Measurements from ENCODE around the genes FAM210A, SNRPD1 and MIB1.

DNA sequence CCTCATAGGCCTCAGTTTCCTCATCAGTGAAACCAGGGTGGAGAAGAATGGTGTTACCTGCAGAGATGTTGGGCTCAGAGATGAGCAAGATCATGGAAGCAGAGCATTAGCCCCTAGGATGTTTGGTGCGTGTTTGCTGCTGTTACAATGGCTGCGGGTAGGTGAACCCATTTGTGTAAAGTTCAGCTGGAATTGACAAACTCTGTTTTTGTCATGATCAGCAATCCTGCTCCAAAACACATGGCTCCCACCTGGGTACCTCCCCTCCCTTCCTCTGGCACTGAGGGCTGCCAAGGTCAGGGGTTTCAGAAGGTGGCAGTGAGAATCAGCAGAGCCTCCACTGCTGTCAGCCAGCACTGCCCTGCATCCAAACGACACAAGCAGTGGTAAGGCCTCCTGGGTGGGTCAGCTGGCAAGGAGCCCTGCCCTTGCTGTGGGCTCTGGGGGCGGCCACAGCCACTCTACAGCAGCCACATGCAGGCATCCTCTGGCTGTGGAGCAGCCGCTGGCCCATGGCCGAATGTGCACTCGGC is 32.9 kb upstream of the LDLRAD4 start:
- PRO-cap, result no peak
- RAMPAGE, long total RNA, result no peak

DNA sequence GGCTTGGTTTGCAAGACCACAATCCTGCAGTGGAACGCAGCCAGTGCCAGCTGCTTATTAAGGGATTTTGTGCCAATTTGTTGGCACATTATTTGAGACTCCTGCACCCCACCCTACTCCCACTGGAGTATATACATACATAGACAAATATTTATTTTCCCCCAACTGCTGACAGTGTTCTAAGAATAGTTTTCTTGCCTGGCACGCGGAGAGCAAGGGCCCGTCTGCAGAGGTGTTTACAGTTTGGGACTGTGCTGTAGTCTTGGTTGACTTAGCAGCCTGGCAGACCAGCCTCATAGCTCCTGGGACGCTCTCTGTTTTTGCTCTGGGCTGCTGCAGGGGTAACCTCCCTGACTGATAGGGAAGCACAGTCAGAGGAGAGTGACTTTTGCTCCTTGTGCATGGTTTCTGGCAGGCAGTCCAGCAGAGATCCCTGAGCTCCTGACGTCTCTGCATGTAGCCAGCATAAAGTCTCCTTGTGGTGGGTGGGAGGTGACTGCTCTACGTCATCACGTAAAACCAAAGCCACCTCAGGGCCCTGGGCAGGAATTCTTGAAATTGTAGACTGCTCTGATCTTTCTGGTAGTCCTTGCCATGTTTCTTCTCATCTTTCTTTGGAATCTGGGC is 2.0 kb downstream of the LDLRAD4 start:
- PRO-cap, result no peak
- RAMPAGE, long total RNA, result no peak

- PRO-cap, result no peak
- RAMPAGE, long total RNA, result no peak
Measured at GRCh38 chr18:13236009-13236355, 17.4 kb downstream of the LDLRAD4 start.

DNA sequence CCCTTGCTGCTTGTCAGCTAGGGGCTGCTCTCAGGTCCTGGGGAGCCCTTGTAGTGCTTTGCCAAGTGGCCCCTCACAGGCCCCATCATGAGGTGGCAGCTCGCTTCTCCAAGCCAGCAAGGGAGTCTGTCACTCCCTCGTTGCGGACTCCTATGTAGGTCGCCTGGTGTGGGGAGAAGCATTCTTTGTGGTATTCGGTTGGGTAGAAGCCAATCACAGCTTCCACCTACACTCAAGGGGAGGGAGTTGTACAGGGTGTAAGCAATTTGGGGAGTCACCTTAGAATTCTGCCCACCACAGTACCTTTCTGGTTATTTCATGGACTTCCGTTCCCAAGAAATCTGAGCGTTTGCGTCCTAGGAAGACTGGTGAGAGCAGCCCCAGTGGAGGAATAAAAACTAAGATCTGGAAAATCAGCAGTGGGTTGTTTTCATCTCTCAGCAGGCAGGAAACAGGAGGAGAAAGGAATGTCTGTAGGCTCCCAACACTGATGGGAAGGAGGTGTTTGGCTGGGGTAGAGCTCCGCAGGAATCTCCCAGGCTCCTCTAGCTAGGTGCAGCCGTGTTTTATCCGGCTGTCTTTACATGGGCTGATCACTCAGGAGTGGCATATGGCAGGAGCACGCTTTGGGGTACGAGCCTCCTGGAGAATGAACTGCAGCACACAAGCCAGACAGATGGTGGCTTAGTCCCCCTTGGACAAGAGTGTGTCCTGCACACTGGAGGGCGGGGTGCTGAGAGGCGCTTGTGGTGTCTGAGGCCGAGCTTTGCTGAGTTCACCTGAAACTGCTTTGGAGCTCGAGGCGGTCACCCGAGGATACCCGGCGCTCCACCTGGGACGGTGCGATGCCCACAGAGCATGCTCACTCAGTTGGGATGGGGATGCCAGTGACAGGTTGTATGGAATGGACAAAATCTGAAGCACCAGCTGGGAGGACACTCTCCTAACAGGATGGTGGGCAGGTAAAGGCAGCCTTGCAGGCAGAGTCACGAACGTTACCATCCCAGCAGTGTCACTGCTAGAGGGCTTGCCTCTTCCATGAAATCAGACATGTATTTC is 58.4 kb downstream of the LDLRAD4 start:
- PRO-cap, result no peak
- RAMPAGE, long total RNA, result no peak

DNA sequence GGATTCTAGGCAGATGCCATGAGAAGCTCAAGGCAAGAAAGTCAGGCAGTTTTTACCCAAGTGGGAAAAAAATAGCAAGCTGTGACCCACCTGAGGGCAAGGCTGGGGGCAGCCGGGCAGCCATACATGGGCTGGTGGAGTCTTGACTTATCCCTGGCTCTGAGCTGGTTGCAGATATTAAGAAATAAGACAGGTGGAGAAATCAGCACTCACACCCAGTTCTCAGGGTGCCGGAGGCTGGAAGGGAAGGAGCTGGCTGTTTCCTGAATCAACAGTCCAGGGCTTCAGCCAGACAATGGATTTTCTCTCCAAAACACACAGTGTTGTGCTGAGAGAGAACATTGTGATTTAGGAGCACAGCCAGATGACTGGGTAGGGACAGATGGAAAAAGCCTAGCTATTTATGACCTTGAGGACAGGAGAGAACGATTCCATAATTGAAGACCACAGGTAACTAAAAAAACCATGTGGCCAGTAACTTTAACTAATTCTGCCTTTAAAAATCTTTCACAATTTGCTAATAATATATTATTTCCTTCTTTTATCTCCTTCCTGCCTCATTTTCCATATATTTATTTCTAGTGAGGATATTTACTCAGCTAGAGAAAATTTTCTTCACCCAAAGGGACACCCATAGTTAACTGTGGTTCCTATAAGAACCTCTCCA is 208.9 kb downstream of the LDLRAD4 start:
- PRO-cap, result no peak
- RAMPAGE, long total RNA, result no peak

GRCh38 chr18:13436607-13436991 is 218.0 kb downstream of the LDLRAD4 start:
- PRO-cap, result no peak
- RAMPAGE, long total RNA, result no peak

- PRO-cap, result no peak
- RAMPAGE, long total RNA, result no peak
Measured at GRCh38 chr18:13437766-13438679, 219.5 kb downstream of the LDLRAD4 start.

DNA sequence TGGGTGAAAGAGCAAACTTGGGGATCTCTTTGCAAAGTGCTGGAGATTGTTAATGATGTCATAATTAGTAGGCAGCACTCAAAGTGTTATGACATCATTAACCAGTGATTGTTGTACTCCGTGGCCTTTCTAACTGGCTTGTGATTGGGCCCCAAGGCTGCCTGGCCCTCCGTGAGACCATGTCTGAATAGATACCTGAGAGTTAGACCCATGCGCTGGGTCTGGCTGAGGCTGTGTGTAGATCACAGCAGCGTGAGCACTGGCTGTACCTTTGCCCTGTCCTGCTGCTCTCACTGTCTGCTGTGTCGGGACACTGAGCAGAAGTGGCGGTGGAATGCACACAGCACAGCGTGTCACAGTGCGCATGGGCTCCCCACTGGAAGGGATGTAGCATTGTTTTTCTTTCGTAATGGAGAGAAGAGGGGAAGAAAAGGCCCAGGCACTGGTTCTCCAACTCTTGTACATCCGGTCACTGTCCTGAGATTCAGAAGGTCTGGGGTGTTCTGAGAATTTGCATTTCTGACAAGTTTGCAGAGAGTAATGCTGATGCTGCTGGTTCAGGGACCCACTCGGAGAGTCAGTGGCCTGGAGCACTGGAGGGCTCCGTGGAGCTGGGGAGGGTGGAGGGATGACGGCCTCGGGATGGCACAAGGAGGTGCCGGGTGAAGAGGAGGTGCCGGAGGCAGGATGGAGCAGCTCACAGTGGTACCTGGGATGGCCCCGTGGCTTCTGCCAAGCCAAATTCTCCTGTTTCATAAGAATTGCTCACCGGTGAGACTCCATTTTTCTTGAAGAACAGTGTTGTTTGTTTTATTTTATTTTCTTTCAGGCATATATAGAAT is 252.7 kb downstream of the LDLRAD4 start:
- PRO-cap, result no peak
- RAMPAGE, long total RNA, result no peak

GRCh38 chr18:13543309-13543669 is 183.1 kb downstream of the FAM210A start:
- PRO-cap, result no peak
- RAMPAGE, long total RNA, result no peak

GRCh38 chr18:13725780-13726814 is at the start of gene FAM210A:
Gene FAM210A, minus strand, starts transcription at chr18:13726558.
- PRO-cap, result bidirectional peak, plus-strand start at chr18:13726182, minus-strand start at chr18:13726227; bidirectional peak, plus-strand start at chr18:13726708, minus-strand start at chr18:13726558
- RAMPAGE, long total RNA, result no peak

DNA sequence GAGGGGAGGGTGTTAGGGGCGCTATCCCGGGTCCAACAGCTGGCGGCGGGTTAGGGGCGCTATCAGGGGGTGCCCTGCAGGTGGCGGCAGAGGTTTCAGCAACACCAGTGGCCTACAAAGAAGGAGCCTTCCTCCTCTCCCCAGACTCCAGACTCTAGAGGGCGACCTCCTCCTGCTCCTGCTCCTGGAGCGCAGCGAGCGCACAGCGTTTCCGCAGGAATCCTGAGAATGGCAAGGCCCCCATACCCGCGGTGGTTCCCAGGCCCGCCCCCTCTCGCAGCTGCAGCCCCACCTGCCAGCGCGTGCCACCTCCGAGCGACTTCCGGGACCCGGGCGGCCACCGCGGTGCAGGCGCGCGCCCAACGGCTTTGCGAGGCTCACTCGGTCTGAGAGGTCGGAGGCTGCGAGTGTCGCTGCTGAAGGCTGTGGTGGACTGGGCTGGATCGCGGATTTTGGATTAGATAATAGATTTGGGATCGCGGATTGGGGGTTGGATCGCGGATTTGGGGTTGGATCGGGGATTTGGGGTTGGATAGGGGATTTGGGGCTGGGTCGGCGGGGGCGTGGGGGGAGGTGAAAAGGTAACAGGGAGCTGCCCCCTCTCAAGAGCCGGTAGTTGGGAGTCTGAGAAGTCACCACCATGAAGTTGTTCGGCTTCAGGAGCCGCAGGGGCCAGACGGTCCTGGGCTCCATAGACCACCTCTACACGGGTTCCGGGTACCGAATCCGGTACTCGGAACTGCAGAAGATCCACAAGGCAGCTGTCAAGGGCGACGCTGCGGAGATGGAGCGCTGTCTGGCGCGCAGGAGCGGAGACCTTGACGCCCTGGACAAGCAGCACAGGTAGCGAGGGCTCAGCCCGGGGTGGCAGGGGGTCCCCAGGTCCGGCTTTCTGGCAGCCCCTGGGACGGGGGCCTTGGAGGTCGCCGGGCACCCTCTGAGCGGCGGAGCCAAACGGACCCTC is 46.8 kb upstream of the ZNF519 start:
- PRO-cap, result unidirectional peak, plus-strand start at position 330 of the sequence; bidirectional peak, plus-strand start at position 380 of the sequence, minus-strand start at position 388 of the sequence; bidirectional peak, plus-strand start at position 649 of the sequence, minus-strand start at position 435 of the sequence
- RAMPAGE, long total RNA, result no peak

GRCh38 chr18:20979694-20980280 is 131.8 kb downstream of the ROCK1 start:
- PRO-cap, result no peak
- RAMPAGE, long total RNA, result no peak

- PRO-cap, result no peak
- RAMPAGE, long total RNA, result no peak
Measured at GRCh38 chr18:21052999-21053548, 58.5 kb downstream of the ROCK1 start.

GRCh38 chr18:21453362-21453995 is 147.0 kb downstream of the ESCO1 start:
- PRO-cap, result no peak
- RAMPAGE, long total RNA, result no peak

DNA sequence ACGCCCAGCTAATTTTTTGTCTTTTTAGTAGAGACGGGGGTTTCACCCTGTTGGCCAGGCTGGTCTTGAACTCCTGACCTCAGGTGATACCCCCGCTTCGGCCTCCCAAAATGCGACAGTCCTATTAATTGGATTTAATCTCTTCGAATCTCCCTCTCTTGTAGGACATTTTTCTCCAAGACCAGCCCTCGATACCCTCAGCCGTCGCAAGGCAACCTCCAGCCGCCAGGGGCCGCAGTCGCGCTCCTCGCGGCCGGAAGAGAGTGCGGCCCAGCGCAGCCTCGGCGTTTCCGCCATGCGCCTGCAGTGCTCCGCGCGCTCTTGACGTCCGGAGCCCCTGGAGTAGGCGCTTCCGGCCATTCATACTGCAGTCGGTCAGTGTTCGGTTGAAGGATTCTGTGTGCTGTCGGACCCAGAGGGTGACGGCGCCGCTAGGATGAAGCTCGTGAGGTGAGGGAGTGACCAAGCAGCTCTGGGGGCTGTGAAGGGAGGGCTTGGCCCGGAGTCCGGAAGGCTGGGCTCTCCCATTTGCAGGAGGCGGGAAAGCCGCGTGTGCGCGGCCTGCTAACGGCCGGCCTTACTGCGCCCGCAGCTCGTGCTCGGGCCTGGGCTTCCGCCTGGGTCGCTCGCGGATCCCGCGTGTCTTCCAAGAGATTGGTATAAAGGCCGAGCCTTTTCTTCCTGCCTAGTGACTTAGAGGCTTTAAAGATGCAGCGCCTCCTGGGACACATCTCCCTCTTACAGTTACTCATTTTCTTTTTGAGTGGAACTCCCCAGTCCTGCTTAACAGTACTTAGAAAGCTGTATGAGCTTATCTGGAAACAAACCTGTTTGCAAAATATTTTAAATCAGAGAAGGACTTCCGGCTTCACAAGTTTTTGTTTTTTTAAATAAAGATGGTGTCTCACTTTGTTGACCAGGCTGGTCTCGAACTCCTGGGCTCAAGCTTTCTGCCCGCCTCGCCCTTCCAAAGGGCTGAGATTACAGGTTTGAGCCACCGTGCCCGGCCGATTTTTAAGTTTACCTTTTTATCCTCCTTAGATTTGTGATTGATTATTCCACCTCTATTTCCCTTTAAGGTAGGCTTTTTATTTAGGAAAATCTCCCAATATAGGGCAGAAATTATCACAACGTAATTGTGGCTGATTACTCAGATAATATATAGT is at the start of gene SNRPD1:
SNRPD1 (plus strand) TSS at position 321 of the 1,166 bp plus-strand sequence.
- PRO-cap, result bidirectional peak, plus-strand start at position 359 of the sequence, minus-strand start at position 579 of the sequence
- RAMPAGE, long total RNA, result start-site peak on the plus strand centred at position 336 of the sequence, 128 bp wide, 32,642 and 5,288 reads in 2 replicates

DNA sequence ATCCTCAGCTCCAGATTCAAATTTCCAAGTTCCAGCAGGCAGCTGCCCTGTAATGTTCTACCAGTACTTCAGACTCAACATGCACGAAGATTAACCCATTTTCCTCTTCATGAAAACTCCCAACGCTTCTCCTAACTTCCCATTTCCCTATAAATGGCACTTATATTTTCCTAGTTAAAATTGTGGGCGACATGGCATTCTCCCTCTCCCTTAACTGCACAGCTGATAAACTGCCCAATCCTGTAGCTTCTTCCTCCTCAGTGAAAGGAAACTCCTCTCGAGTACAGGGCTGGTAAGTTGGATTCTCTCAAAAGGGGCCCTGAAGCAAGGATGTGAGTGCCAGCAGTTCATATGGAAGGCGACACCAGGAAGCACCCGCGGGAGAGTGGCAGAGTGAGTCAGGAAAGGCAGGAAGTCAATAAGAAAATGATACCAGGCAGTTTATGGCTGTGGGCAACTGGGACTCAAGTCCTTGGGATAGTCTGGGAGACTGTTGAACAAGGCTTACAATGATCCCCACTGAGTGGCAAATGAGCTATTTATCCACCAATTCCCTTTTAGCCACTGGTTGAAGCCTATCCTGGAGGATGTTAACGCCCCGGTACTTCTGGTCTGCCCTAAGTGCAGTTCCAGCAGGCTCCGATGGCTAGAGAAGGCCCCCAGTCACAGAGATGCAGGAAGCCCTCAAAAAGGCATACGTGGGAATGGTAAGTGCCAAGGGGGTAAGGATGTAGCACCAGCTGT is 34.8 kb downstream of the ABHD3 start:
- PRO-cap, result no peak
- RAMPAGE, long total RNA, result no peak

GRCh38 chr18:21704866-21705115 is 217 bp upstream of the ABHD3 start:
- PRO-cap, result bidirectional peak, plus-strand start at chr18:21704981, minus-strand start at chr18:21704774
- RAMPAGE, long total RNA, result no peak

DNA sequence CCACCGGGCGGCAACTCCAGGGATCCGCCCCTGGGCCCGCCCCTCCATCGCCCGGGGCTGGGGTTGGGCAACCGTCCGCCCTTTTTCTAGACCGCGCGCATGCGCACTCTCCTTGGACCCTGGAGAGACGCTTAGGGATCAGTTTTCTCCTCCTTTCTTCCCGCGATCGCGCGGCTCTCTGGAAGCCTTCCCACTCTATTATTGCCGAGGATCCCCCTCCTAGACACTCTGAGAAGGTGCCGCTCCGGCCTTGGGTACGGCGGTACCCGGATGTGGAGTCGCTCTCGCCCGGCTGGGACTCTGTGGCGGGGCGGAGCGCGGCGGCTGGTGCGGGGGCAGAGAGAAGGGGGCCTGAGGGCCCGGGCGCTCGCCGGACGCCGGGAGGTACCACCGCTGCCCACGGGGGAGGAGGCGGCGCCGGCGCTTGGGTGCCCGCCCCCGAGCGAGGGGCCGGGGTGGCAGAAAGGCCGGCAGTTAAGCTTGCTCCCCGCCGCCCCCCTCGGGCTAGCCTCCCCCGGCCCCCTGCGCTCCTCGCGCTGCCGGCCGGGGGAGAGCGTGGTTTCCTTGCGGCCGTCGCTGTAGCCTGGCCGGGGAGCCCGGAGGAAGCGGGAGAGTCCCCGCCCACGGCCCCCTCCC is at the start of gene MIB1:
MIB1 (plus strand) TSS at position 112 of the 636 bp plus-strand sequence.
- PRO-cap, result bidirectional peak, plus-strand start at position 198 of the sequence, minus-strand start at position 329 of the sequence; bidirectional peak, plus-strand start outside the sequence, minus-strand start at position 585 of the sequence
- RAMPAGE, long total RNA, result no peak

DNA sequence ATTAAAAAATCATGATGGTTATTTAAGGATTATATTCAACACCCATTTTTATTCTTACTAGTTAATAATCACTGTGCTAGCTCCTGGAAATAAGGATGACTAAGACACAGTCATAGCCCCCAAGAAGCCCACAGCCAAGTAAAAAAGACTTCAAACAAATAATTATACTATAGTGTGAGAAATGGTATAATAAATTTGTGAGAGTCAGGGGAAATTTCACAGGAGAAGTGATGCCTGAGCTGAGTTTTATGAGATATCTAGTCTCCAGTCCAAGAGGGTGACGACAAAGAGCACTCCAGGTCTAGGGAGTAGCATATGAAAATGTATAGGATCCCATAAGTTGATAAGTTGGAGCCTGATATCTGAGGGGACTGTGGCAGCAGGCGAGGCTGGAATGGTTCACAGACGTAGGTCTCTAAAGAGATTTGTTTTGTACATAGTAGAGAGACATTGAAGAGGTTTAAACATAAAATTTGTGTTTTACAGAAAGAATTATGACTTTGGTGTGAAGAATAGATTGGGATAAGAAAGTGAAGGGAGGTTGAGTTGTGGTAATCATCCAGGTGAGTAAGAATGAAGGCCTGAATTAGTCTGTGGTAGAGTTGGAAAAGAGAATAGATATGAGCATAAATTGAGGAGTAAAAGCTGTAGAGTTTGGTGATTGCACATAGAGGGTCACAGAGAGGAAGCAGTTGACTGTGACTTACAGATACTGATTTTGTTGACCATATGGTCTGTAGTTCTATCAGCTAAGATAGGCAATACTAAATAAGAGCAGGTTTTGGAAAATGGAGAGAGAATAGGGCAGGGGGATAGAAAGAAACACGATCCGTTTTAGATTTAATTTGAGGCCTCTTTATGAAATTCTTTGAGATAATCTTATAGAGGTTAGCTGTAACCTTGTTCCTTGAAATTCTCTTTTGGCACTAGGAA is 71.6 kb downstream of the MIB1 start:
- PRO-cap, result no peak
- RAMPAGE, long total RNA, result no peak

GRCh38 chr18:21848981-21849482 is 108.4 kb downstream of the MIB1 start:
- PRO-cap, result no peak
- RAMPAGE, long total RNA, result no peak